Skeletal muscle satellite cell (primary cell): ENCODE measurements around a stretch of chr7.

DNA sequence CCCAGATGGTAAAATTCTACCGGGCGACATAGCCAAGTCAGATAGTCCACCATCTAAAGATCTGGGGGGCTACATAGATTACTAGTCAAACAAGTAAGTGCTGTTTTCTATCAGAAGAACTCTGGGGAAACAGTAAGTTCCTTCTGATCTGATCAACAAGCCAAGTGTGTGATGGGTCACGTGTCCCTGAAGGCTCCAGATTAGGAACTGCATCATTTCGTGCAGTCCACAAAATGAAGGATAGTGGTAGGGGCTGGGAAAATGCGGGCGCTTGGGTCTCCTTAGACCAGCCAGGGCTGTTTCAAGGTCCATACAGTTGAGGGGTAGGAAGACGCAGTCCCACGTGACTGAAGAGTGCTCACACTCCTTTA is 1.8 kb upstream of the CHN2 start:
- CAGE, long polyA plus RNA, result no peak

DNA sequence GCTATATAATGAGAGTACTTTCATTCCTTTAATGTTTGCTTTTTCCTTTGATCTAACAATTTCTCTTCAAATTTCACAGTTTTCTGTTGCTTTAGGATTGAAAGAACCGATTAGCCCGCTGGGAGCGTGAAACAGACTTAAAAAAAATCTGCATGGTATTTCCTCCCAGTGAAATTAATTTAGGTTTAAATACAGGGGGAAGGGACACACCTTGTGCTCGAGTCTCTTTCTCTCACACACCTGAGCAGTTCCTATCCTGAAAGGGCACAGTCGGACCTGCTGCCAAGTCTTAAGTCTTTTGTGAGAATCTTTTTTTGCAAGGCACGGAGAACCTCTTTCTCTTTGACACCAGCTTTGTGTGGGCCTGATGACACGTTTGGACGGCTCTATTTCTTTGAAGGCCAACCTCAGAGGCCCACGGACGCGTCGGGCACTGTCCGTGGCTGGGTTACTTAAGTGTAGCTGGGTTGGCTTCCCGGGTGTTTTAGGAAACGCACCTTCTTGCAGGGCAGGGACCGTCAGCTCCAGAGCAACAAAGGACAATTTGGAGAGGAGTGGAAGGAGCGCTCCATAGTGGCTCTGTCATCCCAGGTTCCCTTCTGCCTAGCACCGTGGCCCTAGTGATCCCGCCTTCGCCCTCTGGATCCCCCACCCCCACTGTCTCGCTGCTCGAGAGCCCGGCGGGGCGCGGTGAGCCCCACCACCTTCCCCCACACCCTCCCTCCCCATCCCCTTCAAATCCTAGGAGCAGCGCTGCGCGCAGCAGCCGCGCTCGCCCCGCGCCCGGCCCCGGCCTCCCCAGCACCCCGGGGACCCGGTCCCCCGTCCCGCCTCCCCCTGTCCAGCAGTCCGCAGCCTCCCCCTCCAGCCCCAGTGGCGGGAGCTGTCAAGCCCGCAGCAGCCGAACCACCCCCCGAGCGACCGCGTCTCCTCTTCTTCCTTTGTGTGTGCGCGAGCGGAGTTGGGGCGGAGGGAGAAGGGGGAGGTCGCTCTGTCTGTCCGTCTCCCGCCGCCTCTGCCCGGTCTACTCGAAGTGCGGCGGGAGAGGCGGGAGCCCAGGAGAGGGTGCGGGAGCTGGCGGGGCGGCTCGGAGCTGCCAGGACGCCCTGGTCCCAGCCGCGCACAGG is 733 bp upstream of the CHN2 start:
- CAGE, long polyA plus RNA, result no peak

DNA sequence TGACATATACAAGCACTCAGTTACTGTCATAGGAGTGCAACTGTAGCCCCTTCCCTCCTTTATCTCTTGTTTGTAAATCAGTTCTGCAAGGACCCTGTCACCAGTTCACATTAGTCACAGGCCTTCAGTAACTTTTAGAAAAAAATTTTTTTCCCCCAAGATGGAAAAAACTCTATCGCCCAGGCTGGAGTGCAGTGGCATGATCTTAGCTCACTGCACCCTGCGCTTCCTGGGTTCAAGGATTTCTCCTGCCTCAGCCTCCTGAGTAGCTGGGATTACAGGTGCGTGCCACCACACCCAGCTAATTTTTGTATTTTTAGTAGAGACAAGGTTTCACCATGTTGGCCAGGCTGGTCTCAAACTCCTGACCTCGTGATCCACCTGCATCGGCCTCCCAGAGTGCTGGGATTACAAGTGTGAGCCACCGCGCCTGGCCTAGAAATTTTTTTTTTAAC is 11.6 kb downstream of the CHN2 start:
- CAGE, long polyA plus RNA, result no peak

GRCh38 chr7:29228699-29229038 is 34.1 kb downstream of the CHN2 start:
- CAGE, long polyA plus RNA, result no peak

DNA sequence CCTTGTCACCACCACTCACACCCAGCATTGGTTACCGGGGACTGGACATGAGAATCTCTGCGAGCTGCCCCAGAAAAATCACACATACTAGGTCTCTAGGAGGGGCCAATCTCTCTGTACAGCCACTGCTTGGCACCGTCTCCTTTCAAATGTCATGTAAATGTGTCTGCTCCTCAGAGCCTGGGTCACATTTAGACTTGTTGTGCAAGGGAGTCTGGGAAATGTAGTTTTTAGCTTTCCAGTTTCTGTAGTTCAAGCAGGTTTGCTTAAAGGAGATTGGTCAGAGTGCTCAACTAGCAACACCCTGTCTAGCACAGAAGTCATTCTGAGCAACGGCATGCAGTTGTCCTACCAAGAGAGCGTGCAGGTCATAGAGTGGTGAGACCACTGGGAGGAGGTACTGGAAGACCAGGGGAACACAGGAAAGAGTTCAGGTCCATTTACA is 60.1 kb downstream of the CHN2 start:
- CAGE, long polyA plus RNA, result no peak

DNA sequence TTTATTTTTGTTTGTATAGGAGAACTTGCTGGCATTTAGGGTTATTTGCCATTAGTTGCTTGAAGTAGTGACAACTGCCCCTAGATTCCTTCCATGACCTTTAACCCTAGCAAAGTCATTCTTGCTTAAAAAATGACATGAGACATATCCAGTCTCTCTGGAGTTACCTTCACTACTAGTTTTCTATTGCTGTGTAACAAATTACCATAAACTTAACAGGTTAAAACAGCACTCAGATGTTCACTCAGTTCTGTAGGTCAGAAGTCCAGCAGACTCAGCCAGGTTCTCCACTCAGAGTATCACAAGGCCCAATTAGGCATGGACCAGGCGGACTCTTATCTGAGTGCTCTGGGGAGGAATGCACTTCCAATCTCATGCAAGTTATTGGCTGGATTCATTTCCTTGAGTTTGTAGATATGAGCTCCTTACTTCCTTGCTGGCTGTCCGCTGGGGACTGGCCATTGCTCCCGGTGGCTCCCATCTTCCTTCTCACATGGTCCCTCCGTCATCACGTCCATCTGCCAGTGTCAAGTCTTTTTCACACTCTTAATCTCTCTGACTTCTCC is 137.1 kb upstream of the PRR15 start:
- CAGE, long polyA plus RNA, result no peak

GRCh38 chr7:29684776-29685711 is 121.3 kb upstream of the WIPF3 start:
- CAGE, long polyA plus RNA, result no peak

- CAGE, long polyA plus RNA, result no peak
Measured at GRCh38 chr7:29795787-29796121, 10.6 kb upstream of the WIPF3 start.

DNA sequence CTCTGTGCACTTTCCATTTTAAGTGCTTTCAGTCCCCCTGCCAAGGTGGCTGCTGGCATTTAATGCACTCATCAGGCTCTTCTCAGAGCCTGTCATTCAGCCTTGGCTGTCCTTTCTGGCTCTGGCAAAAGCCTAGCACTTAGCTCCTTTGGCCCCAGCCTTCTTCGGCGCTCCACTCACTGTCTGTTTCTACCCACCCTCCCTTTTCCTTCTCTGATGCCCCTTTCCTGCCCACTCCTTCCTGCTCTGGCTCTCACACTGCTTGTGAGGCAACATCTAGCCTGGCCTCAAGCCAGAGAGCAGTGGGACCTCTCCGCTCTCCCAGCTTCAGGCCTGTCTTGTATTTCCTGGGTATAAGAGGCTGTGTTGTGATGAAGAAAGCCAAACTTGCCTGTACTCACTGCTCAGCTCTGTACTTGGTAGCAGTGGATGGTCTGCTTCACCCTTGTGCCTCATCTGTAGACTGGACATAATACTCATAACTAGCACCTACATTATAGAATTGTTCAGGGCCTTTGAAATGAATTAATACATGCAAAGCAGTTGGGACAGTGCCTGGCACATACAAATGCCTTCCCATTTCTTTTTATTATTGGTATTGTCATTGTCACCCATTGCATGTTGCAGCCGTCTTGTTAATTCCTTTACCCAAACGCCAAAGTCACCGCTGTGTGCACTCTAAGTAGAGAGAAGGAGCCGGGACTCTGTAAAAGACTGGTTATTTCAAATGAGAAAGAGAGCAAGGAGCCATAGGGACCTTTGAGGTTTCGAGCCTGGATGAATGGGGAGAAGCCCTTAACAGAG is 60.4 kb downstream of the WIPF3 start:
- CAGE, long polyA plus RNA, result no peak

DNA sequence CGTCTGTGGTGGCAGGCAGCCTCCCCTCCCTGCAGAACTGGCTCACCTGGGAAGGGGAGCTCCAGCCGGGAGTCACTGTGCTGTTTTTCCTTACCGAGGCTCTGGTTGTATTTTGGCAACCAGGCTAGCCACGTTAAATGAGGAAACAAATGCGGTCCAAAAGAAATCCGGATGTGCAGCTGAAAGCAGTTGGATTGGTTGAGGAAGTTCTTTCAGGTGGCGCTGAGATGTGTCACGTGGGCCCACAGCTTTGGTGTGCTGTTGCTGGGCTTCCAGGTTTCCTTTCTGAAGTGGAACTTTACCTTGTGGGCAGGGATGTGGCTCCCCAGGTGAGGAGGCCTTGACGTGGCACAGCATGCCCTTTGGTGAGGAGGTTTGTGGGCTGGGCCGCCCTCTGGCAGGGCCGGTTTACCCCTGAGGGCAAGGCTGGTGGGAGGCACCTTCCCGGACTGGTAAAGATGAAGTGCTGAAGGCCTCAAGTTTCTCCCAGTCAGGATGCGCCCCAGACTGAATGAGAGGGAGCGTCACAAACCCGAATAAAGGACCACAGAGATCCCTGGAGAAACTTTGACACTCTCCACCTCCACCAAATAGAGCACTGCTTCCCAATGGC is 14.3 kb downstream of the MTURN start:
- CAGE, long polyA plus RNA, result no peak

DNA sequence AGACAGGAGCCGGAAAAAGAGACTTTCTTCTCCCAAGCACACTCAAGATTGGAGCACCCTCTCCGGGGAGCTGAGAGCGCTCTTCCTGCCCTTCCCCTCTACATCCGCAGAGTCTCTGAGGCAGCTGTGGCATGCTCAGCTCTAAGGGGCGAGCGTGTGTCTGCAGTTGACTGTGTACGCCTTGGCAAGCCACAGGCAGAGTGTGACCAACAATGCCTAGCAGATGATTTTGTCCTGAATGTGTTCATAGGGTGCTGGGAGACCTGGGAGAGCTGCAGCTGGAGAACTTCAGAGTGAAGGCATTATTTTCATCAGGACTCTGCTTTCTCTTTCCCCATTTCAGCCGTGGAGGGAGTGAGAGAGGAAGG is 20.7 kb downstream of the MTURN start:
- CAGE, long polyA plus RNA, result no peak

DNA sequence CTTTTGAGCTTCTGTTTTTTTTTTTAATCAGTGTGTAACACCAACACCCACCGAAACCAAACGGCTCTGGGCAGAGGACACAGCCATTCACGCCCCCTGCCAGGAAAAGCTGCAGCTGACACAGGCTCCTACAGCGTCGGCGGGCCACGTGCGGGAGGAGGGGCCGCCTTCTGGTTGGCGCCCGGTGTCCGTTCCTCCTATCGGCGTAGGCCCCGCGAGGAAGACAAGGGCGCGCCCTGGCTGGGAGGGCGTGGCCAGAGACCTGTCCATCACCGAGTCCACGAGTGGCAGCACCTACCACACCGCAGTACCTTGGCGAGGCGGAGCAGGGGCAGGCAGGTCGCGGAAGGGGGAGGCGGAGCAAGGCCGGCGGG is 242 bp upstream of the ZNRF2 start:
- CAGE, long polyA plus RNA, result no peak

DNA sequence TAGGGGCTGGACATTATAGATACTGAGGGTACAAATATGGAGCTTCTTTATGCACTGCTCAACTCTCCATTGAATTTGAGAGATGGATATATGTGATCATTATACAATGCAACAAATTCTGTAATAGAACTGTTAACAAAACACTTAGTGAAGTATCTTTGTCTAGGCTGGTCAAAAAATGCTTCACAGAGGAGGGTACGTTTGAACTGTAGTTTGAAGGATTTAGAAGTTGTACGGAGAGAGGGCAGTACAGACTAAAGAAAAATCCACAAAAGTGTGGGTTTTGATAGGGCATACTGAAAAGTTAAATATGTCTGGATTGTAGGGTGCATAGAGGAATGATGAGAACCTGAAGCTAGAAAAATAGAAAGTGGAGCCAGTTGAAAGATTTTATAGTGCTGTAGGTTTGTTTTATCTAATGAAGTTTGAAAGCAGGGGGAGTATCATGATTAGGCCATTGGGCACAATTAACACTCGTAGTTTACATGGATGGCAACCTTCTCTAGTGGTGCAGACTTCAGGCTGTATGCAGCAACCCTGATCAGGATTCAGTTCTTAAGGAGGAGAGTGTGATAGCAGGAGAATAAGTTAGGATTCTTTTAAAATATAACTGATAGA is 6.6 kb downstream of the ZNRF2 start:
- CAGE, long polyA plus RNA, result no peak

GRCh38 chr7:30331142-30331556 is 46.8 kb downstream of the ZNRF2 start:
- CAGE, long polyA plus RNA, result no peak

GRCh38 chr7:30362196-30362746 is 77.9 kb downstream of the ZNRF2 start:
- CAGE, long polyA plus RNA, result no peak

GRCh38 chr7:30509144-30509548 is 4.5 kb upstream of the GGCT start:
- CAGE, long polyA plus RNA, result no peak

DNA sequence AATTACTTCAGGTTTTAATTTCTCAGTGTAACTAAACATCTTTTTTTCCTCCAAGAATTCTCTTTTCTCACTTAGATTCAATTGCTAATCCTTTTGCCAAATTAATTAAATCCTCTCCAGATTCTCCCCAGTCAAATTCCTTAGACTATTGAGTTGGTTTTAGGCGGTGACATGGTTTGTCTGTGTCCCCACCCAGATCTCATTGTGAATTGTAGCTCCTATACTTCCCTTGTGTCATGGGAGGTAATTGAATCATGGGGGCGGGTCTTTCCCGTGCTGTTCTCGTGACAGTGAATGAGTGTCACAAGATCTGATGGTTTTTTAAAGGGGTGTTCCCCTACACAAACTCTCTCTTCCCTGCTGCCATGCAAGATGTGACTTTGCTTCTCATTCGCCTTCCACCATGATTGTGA is 44.8 kb upstream of the GARS1 start:
- CAGE, long polyA plus RNA, result no peak

DNA sequence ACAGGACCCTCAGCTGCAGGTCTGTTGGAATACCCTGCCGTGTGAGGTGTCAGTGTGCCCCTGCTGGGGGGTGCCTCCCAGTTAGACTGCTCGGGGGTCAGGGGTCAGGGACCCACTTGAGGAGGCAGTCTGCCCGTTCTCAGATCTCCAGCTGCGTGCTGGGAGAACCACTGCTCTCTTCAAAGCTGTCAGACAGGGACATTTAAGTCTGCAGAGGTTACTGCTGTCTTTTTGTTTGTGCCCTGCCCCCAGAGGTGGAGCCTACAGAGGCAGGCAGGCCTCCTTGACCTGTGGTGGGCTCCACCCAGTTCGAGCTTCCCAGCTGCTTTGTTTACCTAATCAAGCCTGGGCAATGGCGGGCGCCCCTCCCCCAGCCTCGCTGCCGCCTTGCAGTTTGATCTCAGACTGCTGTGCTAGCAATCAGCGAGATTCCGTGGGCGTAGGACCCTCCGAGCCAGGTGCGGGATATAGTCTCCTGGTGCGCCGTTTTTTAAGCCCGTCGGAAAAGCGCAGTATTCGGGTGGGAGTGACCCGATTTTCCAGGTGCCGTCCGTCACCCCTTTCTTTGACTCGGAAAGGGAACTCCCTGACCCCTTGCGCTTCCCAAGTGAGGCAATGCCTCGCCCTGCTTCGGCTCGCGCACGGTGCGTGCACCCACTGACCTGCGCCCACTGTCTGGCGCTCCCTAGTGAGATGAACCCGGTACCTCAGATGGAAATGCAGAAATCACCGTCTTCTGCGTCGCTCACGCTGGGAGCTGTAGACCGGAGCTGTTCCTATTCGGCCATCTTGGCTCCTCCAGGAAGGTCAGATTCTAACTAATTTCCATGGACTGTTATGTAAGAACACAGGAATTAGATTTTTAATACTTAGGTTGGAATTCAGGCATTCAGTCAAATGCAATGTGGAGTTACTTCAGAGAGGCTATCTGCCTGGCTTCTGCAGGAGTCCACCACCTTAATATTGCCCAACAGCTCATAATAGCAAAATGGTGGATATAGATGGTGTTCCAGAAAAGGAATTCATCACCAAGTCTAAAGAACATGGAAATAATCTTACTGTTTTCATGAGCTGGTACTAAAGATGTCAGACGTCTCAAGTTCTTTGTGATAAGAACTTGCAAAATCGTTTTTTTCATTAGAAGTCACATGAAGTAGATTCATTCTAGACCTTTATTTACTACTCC is 39.8 kb downstream of the CRHR2 start:
- CAGE, long polyA plus RNA, result no peak

DNA sequence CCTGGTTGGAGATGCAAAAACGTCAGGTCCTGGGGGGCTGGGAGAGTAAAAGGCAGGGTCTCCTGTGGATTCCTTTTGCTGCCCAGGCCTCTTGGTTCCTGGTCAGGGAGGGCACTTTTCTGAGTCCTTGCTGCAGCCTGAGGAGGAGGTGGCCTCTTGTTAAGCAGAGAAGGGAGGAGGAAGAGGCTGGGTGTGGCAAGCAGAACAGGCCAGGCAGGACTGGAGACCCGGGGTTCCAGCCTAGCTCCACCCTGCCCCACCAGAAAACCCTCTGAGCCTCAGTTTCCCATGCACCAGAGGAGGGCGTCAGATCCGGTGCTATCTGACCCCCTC is 6.1 kb upstream of the AQP1 start:
- CAGE, long polyA plus RNA, result no peak

DNA sequence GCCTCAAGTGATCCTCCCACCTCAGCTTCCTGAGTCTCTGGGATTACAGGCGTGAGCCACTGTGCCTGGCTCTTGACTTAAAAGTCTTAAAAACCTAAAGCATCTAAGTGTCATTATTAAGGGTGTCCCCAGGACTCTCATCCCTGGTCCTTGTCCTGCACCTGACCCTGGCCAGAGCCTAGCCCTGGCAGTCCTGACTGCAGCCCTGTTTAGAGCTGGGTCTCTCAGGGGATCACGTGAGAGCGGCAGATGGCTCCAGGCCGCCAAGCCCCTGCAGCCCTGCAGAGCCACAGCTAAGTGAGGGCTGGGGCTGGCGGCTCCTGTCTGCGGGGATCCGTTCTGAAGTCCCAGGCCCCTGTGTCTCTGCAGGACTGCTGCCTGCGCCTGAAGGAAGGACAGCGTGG is 25.5 kb upstream of the GHRHR start:
- CAGE, long polyA plus RNA, result no peak